Sciatic nerve (tissue), 1 donor: ENCODE data around the gene OTOR.

GRCh38 chr20:10699445-10699964, 25.7 kb upstream of the JAG1 start:
- PRO-cap: no peak

DNA sequence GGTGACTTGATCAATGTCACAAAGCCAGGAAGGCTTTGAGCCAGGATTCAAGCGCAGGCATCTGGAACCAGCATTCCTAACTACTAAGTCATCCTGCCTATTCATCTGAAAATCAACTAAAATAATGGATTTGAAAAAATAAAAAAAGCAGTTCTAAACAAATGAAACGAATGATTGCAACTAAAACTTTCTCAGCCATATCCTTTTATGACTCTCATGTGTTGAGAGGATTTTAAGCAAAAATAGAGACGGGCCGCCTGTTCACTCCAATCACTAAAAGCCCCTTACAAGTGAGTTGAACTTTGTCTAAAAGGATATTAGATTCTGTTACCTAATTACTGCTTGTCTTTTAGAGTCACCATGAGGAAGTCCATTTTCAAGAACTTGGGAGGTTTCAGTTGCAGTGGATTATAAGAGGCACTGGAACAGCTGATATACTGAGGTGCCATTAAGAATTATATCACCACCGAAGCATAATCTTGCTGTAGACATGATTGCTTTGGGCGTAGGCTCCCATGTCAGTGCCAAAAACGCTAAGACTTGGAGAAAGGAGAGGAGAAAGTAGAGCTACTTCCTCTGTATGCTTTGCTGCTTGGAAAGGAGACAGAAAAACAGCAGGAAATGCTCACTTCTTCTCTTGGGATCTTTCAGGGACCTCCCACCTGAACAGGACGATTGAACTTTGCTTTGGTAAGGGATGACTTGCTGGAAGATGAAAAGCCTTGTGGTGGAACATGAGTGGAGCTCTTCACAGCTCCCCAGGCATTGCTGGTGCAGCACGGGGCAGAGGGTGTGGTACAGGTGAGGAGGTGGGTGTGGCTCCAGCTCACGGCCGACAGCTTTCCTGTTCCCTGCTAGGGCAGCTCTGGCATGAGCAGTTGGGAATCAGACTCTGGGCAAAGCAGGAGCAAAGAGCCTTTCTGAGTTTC, 190.2 kb upstream of the JAG1 start:
- PRO-cap: no peak

DNA sequence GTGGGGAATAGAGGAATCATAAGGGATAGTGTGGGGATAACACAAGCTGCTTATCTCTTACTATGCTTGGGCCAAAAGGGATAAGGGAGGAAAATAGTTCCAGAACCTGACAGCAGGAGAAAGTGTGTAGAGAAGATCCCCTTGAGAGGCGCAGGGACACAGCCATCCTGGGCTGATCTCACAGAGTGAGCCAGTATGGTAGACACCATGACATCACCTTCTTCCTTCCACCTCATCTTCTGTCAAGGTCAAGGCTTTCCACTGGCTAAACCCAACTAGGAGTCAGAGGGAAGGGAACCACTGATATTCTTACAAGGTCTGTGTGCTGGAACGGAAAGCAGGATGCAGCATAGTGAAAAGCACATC, 423.7 kb upstream of the JAG1 start:
- PRO-cap: no peak

DNA sequence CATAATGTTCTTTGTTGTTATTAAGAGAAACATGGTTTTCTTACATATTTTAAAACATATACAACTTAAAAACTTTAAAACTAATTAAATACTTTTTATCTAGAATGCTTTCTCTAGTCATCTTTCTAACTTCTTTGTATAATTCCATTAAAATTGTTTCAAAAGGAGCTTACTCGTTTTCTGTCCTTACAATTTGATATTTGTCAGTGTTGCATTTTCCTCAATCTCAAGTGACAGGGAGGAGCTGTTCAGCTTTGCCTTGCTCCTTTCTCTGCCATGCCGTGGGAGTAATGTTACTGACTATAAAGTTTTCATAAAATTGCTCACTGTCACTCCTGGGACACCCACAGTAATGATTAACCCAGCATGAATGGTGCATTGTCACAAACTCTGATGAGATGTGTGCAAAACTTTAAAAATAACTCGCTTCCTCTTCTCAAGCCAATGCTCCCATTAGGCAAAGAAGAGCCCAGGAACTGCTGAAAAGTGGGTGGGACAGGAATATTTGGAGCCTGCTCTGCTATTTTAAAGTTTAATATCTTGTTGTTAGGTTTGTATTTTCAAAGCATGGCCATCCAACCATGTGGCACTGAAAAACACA, 259.9 kb downstream of the BTBD3 start:
- PRO-cap: no peak

- PRO-cap: no peak
Observed at GRCh38 chr20:12582276-12582589, 426.5 kb upstream of the SPTLC3 start.

GRCh38 chr20:12857734-12858073, 151.1 kb upstream of the SPTLC3 start:
- PRO-cap: no peak

DNA sequence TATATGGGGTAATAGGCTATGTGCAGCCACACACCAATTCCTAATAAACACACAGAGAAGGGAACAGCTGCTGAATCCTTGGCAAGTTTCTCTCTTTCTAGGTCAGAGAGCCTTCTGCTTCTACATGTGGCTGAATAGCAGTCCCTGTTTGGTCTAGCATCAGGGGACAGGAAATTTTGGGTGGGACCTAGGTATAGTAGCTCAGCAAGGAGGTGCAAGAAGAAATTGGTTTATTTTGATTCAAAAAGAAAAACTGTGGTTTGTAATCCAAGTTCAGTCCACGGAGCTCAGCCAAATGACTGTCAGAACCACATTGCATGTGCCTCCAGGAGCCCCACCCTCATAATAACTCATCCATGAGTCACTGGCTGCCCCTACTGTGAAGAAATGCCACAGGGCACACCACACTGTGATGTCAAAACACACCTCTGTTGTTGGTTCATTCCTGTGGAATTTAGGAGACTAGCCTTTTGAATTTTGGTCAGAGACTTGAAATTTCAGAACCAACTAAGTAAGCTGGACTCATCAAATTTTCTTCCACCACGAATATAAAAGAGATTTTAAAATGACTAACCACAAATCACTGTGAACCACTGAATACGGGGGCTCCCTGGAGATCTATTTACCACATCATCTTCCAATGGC, 21.2 kb downstream of the SPTLC3 start:
- PRO-cap: no peak

GRCh38 chr20:13240796-13241691, 20.0 kb downstream of the ISM1 start:
- PRO-cap: no peak

GRCh38 chr20:13791581-13792634, 7.1 kb downstream of the NDUFAF5 start:
- PRO-cap: no peak

DNA sequence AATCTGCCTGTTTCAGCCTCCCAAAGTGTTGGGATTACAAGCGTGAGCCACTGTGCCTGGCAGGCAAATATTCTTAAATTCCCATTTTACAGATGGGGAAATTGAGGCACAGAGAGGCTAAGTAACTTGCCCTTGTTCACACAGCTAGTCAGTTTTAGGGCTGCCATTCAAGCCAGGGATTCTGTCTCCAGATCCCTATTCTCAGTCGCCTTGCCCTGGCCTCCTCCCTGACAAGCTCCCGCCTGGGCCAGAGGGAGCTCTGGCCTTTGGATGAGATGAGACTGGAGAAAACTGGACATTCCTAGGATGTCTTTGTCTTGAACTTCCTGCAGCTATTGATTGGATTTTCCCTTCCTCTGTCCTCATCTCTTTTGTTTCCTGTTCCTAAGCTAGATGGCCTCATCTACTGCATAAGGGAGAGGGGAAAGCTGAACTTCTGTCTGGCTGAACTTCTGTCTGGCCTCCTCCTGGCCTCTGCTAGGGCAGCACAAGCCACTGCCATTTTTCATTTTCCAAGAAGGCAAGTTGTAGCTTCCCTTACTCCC, 90.6 kb downstream of the NDUFAF5 start:
- PRO-cap: no peak

- PRO-cap: unidirectional peak, minus-strand start at chr20:13995930
Observed at GRCh38 chr20:13995830-13996458, 628 bp downstream of the MACROD2 start.

DNA sequence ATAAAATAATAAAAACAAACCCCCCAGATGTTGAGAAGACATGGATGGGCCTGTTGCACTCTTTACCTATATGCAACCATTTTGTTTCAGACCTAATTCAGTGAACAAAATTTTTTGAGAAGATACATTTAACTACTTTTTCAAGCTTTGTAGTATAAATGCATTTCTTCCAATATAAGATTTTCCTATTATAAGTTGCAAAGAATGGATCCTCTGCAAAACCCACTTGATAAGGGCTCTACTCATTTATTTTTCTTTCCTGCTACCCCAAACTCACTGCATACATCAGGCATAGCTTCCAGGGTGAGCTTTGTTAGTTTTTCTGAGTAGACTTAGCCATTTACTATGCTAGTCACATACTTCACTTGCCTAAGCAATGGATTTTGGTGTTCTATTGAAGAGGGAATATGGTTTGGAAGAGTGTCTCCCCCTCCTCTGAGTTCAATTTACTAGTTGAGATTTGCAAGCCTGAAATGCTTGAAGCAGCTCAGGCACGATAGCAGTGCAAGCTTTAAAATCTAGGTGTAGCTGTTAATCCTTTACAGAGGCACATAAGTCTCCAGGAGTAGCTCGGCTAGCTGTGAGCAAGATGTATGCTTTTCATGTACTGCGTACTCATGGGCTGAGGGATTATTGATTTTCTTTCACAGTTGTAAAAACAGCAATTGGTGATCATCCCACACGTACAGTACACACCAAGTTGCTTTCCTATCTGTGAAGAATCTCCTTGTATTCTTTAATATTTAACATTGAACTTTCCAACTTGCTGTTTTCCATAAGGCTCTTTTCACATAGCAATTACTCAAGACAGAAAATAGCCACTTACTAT, 841 bp downstream of the FLRT3 start:
- PRO-cap: no peak

- PRO-cap: no peak
Observed at GRCh38 chr20:14919781-14920325, 582.4 kb upstream of the FLRT3 start.

- PRO-cap: no peak
Observed at GRCh38 chr20:16475307-16475722, 97.9 kb downstream of the KIF16B start.

DNA sequence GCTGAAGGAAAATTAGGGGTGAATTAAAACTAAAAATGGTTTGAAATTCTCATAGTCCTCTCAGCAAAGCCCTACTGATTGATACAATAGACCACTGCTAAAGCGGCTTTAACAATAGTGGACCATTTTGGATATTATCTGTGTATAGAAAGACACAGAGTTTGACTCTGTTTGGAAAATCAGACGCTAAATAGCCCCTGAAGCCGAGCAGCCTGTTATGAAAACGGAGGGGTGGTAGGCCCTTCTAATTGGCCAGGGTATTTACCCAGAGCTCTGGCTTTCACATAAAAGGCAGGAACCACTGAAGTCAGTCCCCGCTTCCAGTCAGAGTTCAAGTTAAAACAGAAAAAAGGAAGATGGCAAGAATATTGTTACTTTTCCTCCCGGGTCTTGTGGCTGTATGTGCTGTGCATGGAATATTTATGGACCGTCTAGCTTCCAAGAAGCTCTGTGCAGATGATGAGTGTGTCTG, at the start of gene OTOR:
OTOR (plus strand) TSS at position 313 of the 472 bp plus-strand sequence.
- PRO-cap: no peak

DNA sequence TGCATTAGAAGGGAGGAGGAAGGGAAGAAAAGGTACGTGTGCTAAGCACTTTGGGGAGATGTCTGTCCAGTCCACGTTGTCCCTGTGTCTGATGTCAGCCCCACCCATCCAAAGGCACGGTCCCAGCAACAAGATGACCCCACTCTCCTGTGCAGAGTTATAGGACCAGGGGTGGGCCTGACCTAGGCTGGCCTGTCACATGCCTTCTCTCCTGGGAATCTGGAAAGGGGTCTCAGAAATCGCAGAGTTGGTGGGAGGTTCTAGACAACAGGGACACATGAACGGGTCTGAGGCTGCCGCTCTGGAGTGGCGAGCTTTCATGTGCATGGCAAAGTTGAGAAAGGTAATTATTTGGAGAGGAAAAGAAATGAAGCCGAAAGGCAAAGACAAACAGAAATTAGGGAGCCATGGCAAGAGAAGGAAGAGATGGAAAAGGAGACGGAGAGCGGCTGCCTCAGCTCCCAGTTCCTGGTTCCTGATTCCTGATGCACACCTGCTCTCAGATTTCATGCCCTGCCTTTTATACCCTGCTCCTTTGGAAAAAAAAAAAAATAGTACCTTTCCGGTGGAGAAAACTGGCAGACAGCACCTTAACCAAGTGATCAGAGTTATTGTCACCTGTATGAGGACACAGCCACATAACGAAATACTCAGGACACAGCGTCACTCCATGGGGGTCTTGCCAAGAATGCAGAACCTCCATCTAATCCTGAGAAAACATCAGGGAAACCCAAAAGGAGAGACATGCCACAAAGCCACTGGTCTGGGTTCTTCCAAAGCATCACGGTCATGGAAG, 29.3 kb downstream of the BFSP1 start:
- PRO-cap: no peak

- PRO-cap: bidirectional peak, plus-strand start at chr20:17557176, minus-strand start at chr20:17557042
Observed at GRCh38 chr20:17556823-17557256, 13.0 kb upstream of the DSTN start.

DNA sequence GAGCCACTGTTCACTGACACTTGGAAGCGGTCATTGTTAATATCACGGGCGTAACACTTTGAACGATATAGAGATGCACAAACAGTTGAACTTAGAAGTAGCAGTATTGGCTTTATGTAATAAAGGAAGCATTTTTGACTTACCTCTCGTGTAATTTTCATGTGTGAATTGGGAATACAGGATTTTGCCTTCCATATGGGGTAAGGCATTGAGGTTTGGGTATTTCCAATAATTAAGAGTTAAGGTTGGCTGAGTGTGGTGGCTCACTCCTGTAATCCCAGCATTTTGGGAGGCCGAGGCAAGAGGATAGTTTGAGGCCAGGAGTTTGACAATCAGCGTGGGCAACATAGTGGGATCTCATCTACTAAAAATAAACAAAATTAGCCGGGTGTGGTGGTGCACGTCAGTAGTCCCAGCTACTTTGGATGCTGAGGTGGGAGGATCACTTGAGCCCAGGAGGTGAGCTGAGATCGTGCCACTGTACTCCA, 38.3 kb downstream of the DSTN start:
- PRO-cap: no peak

DNA sequence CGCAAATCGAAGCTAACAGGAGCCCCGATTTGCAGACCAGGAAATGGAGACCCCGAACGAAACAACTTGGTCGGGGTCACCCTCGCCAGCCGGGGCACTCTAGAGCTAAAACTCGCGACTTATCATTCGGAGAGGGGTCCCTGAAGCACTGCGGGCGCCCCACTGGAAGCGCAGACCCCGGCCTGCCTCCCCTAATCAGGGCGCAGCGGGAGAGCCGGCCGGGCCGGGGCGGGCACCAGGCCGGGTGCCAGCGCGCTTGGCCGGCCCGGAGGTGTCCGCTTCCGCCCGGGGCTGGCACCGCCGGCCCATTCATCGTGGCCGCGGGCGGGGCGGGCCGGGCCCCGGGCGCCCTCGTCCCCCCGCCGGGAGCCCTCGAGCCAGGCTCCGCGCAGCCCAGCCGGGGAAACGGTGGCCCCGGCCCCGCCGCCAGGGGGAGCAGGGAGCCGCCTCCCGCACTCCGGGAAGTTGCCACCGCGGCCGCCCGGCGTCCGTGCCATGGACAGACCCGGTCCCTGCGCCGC, 1.1 kb downstream of the RRBP1 start:
- PRO-cap: no peak

DNA sequence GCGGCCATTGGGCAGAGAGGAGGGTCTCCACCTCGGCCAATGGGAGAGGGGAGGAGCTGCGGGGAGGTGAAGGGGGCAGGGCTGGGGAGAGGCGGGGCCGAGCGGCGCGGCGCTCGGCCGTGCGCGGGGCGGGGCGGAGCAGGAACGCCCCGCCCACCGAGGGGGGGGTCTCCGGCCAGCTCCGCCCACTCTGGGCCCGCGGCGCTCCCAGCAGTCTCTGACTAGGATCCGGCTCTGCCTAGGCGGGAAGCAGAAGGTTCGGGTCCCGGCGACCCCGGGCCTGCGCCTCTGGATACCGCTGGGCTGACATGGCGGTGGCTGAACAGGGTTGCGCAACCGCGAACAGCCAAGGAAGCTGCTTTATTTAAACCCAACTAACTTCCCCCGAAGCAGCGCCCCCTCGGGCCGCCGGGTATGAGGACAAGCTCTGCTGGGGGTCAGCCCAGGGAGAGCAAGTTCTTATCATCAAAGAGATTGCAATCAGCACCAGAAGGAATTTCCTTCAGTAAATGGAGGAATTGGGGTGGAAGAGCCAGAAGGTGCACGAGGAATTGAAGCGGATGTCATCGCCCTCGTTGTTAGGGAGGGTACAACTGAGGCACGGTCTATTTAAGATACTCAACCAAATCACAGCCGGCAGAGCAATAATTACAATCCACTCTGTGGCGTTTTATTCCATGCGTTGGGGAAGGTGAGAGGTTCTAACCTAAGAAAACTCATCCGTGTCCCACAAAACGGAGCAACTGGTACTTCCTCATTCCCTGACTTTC, 544 bp upstream of the RRBP1 start:
- PRO-cap: bidirectional peak, plus-strand start at position 213 of the sequence, minus-strand start outside the sequence